Cardiac ventricle fibroblast (primary cell): ENCODE data around the gene PMCH.

GRCh38 chr12:100410452-100410687, 53.5 kb downstream of the SLC17A8 start:
- RAMPAGE, long total RNA = no peak

GRCh38 chr12:100475154-100475689, 1.6 kb downstream of the NR1H4 start:
- RAMPAGE, long total RNA = no peak

DNA sequence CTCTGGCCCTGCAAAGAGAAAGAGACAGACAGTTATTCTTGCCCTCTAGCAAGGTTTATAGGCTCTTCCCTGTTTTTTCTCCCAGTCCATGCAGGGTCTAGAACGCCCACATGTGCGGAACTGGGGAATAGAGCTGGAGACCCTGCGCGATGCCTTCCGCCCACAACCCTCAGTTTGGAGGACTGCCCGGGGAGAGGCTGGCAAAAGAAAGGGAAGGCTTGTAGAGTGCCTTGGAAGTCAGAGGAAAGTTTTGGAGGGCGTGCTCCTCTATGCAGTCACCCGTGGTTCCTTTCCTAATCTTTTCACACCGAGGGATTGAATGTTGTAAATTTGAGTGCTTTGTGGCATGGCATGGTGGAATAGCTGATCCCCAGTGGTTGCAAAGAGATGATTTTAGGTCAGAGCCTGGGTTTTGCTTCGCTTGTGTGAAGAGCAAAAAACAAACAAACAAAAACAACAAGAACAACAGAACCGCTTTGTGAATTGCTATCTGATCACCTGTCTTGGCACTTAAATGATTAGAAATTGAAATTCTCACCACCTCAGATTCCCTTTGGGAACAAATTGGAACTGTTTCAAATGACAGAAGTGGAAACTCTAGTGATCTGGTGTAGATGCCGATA, 889 bp downstream of the GAS2L3 start:
- RAMPAGE, long total RNA = no peak

DNA sequence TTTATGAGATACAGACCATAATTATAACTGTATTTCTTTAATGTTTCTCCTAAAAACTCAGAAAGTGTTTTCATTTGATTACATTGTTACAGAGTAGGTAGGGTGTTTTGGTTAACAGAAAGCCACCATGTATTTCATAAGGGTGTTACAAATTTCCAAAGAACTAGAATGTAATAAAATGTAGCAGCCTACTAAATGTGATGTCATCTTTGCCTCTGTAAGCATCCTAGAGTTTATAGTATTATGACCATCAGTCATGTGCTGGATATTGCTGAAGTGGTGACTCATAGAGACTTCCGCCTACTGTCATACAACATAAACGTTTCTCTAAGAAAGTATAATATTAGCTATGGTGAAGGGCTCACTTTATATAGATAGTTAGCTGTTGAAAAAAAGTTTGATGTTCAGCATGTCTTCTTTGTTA, 3.2 kb downstream of the GAS2L3 start:
- RAMPAGE, long total RNA = no peak

DNA sequence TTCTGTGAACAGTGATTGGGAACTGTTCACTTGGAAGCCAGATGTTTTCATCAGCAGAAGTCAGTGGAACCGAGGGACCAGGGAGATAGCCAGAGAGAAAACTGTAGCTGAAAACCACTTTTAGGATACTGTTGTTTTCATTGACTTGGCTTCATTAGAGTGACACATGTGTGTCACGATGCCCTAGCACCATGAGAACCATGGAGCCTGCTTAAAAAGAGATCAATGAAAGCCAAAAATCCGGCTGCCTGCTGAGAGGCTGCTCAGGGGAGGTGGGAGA, 192.1 kb downstream of the ANO4 start:
- RAMPAGE, long total RNA = no peak

GRCh38 chr12:101204859-101205378, 5.1 kb downstream of the SLC5A8 start:
- RAMPAGE, long total RNA = no peak

DNA sequence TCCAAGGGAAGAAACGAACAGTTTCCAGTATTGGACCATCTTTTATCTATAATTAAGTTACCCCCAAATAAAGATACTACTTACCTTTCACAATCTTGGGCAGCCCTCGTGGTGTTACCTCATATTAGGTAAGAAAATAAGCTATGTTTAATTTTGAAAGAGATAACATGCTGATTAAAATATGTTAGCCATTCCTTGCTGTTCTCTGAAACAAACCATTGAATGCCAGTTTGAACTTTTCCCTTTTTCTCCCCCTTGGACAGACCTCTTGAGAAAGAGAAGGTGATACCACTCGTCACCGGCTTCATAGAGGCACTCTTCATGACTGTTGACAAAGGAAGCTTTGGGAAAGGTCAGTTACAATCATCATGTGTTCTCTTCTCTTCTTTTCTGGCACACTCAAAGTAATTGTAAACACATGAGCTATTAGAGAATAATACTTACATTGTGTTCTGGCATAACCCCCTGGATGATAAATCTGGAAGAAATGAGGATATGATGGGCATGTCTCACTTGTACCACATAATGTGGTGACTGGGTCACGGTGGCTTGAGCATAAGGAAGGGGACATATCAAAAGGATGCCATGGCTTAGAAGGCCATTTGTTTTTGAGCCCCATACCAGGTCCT, 19.9 kb downstream of the UTP20 start:
- RAMPAGE, long total RNA = no peak

DNA sequence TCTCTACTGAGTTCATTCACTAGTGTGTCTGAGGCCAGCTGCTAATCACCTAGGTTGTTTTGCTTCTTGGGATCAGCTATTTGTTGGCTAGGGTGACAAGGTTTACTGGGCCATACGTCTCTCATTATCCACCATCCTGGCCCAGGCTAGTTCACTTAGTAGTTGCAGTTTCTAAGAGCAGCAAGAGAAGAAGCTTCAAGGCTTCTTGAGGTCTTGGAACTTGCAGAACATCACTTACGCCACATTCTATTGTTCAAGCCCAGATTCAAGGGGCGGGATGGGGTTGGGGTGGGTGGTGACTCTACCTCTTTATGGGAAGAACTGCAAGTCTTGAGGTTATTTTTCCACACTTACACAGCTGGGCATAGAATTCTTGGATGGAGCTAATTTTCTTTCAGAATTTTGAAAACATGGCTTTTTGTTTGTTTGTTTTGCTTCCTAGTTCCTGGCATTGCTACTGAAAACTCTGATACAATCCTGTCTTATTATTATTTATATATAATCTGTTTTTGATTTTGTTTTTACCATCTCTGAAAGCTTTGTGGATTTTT, 54.6 kb upstream of the MYBPC1 start:
- RAMPAGE, long total RNA = no peak

DNA sequence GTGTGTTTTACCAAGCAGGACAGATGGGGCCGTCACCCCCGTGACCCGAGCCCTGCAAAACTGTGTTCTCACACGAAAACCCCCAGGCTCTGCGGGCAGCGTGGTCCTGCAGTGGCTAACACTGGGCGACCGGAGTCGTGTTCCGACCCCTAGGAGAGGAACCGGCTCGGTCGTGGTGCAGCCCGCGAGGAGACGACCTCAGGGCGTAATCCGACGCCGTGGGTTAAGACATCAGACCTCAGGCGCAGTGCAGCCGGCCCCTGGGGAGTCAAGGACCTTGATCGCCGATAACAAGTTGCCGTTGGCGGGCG, 248 bp upstream of the CHPT1 start:
- RAMPAGE, long total RNA = no peak

GRCh38 chr12:101715501-101716142, 18.2 kb downstream of the CHPT1 start:
- RAMPAGE, long total RNA = no peak

DNA sequence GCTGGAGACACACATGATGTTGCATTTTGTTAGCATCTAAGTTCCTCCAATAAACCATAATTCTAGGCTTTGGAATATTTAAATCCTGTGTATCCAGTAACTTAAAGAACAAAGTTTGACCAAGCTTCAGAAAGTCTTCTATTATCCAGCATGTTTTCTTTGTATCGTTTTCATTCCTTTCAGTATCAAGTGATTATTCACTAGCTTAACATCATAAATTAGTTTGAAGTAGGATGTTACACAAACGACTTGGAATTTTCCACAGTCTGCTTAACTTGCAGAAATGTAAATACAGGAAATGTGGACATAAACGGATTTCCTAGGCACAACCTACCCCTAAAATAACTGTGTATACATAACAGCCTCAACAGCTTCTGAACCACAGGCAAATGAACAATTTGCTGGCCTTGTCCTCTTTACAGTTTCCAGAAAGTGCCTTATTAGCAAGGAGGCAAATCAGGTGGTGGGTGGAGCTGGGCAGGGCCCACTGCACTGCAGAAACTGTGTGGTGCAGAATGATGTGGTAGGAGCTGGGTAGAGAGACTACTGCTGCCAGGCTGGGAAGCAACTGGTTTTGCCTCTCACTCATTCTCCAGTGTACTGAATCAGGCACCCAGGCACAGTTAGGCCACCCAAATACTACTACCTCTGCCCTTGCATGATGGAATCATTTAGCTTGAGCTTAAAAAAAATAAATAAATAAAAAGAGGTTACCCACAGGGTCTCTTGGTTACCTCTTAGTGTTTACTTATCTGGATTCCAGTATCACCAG, 14.1 kb downstream of the DRAM1 start:
- RAMPAGE, long total RNA = no peak

- RAMPAGE, long total RNA = no peak
These were observed 51.6 kb downstream of the WASHC3 start for GRCh38 chr12:102010094-102010600.

- RAMPAGE, long total RNA = no peak
These were observed at the start of gene PMCH for GRCh38 chr12:102197557-102197918. PMCH (minus strand) TSS chr12:102197833.

DNA sequence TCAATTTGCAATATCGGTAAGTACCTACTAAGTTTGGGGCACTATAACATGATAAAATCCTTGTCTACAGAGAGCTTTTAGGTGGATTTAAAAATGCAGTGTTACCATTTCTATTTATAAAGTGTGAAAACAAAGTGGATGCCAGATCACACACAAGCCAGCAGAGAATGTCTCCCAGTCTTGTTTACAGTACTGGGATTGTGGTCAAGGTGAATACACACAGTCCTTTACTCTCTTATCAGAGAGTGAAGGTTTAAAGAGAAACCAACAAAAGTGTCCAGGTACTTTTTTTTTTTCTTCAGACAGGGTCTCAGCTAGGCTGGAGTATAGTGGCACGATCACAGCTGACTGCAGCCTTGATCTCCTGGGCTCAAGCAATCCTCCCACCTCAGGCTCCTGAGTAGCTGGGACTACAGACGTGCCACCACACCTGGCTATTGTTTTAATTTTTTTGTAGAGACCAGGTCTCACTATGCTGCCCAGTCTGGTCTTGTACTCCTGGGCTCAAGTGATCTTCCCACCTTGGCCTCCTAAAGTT, 137.7 kb downstream of the IGF1 start:
- RAMPAGE, long total RNA = no peak

- RAMPAGE, long total RNA = no peak
These were observed 13.4 kb downstream of the PAH start for GRCh38 chr12:102903560-102904193.

DNA sequence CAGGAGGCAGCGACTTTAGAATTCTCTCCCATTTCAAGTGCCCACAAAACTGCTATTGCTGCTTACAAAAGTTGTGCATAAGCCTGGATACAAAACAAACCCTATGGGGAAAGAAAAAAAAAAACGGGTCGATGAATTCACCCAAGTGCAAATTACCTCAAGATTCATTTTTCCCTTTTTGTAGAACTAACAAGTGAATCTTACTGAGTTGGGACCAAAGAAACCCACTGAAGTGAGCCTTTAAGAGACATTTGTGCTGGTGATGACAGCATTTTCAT, 27.2 kb downstream of the C12orf42 start:
- RAMPAGE, long total RNA = no peak

DNA sequence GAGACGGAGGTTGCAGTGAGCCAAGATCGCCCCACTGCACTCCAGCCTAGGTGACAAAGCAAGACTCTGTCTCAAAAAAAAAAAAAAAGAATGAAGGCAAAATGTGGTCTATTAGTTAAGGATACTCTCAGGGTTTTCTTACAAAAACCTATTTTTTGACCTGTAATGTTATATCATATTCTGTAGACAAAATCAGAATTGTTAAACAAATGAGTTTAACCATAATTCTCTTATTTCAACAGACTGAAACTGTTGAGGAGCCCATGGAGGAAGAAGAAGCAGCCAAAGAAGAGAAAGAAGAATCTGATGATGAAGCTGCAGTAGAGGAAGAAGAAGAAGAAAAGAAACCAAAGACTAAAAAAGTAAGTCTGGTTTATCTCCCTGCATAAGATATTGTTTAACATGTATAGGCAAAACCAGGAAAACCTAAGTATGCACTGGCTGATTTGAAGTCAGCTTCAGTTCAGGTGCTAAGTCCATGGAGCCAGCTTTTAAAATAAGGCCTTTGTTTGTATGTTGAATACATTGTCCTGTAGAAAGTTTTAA, 8.0 kb downstream of the HSP90B1 start:
- RAMPAGE, long total RNA = no peak

DNA sequence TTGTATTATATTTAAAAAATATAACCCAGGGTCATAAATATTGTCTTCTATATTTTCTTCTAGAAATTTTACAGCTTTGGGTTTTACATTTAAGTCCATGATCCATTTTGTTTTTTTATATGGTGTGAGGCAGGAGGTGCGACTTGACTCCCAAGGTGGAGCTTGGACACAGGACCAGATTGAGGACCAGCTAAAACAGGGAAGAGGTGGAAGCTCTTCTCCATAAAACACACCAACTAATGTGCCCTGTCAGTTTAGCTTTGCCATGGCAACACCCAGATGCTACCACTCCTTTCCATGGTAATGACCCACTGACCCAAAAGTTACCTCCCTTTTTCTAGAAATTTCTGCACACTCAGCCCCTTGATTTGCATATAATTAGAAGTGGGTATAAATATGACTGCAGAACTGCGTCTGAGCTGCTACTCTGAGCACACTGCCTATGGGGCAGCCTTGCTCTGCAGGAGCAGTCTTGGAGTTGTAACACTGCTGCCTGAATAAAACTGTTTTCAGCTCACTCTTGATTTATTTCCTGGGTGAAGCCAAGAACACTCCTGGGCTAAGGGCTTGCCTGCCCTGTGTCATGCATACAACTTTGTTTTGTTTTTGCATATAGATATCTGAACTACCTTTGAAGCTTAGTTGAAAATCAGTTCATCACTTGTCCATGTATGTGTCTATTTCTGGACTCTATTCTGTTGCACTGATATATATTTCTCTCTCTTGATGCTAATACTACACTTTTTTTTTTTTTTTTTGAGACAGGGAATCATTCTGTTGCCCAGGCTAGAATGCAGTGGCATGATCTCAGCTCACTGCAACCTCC, 3.1 kb upstream of the TDG start:
- RAMPAGE, long total RNA = no peak

DNA sequence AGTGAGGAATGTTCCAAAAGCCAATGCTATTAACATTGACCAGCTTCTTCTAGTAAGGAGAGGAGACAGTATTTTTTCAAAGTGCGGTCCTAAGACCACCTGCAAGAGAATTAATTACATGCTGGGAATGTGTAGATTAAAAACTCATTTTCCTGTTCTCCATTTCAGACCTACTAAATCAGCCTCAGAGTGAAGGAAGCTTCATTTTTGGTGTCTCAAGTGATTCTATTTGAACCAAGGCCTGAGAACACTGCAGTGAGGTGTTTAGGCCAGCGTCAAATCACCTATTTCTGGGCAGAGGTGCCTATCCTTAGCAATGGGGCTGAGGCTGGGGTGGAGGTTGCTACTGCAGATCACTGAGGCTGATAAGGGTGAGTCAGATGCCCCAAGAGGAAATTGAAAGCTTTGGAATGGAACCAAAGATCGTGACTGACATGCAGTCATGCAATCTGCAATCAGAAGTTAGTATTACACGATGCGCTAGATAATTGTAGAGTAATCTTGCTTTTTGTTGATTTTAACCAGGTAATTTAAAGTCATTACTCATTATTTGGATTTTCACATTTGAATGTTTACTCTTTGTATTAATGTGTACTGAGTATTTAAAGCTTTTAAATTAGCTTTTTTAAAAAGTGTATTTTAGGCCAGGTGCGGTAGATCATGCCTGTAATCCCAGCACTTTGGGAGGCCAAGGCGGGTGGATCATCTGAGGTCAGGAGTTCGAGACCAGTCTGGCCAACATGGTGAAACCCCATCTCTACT, 4.4 kb downstream of the TXNRD1 start:
- RAMPAGE, long total RNA = no peak

- RAMPAGE, long total RNA = no peak
These were observed 12.1 kb downstream of the EID3 start for GRCh38 chr12:104315484-104316259.